Stomach (tissue), 7 donors: ENCODE measurements around a stretch of chr12.

DNA sequence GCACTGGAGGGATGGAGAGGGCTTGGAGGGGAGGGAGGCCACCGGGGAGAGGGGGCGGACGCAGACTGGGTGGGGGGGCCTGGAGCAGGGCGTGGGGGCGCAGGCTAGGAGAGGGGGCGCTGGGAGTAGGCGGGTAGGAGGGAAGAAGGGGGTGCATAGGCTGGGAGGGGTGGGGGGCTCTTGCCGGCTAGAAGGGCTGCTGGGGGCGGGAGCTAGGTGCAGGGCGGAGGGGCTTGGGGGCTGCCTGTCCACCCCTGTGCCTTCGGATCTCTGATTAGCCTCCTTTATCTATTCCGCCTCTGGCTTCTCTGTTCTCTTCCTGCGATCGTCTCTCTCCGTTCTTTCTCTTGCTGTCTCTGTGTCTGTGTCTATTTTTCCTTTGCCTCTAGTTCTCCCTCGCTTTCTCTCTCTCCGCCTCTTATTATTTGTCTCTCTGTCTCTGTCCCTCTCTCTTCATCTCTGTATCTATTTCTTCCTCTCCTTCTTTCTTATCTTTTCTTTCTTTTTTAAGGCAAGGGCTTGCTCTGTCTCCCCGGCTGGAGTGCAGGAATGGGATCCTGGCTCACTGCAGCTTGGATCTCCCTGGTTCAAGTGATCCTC, 166.8 kb upstream of the LHX5 start:
- PRO-cap = no peak
- RAMPAGE, long total RNA, 5 experiments = no peak in any of the 5 experiments
- RRBS = no CpG with 5 or more reads among the region's 18 CpGs

DNA sequence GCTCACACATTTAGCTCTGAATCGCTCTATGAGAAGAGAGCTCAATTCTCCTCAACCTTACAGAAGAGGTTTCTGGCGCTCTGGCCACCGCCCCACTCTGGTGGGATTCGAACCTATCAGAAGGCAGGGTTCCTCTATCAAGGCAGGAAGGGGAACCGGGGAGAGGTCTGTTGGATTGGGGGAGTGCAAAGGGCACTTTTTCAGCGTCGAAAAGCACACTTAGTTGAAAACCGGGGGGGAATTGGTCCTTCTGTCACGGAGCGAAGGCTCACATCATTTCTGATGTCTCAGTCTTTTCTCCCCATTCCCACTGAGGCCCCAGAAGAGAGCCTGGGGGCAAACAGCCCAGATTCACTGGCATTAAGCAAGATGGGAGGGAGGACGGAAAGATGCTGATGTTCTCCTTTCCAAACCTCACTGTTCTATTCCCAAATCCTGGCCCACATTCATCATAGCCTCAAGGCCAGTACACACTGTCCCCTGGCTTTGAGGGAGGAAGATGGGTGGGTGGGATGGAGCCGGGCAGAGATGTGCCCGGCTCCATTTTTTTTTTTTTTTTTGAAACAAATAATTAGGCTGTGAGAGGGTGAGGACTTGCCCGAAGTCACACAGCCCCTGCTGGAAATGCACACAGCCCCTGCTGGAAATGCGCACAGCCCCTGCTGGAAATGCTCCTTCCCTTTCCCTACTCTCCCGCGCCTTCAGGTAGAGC, 7.7 kb upstream of the TBX5 start:
- PRO-cap = no peak
- RAMPAGE, long total RNA, 5 experiments = no peak in any of the 5 experiments
- RRBS = 8% methylated on average over 4 of the region's 17 CpGs

GRCh38 chr12:114669914-114670328, 14.1 kb downstream of the TBX3 start:
- PRO-cap = no peak
- RAMPAGE, long total RNA, 5 experiments = no peak in any of the 5 experiments
- RRBS = no CpG with 5 or more reads among the region's 5 CpGs

GRCh38 chr12:114680323-114681248, 3.4 kb downstream of the TBX3 start:
- PRO-cap = no peak
- RAMPAGE, long total RNA, 5 experiments = no peak in any of the 5 experiments
- RRBS = no CpG with 5 or more reads among the region's 18 CpGs

- PRO-cap = bidirectional peak, plus-strand start at chr12:114683512, minus-strand start at chr12:114683484
- RAMPAGE, long total RNA, 5 experiments = no peak in any of the 5 experiments
- RRBS = no CpG with 5 or more reads among the region's 19 CpGs
Measured at GRCh38 chr12:114683286-114683648, 708 bp downstream of the TBX3 start.

DNA sequence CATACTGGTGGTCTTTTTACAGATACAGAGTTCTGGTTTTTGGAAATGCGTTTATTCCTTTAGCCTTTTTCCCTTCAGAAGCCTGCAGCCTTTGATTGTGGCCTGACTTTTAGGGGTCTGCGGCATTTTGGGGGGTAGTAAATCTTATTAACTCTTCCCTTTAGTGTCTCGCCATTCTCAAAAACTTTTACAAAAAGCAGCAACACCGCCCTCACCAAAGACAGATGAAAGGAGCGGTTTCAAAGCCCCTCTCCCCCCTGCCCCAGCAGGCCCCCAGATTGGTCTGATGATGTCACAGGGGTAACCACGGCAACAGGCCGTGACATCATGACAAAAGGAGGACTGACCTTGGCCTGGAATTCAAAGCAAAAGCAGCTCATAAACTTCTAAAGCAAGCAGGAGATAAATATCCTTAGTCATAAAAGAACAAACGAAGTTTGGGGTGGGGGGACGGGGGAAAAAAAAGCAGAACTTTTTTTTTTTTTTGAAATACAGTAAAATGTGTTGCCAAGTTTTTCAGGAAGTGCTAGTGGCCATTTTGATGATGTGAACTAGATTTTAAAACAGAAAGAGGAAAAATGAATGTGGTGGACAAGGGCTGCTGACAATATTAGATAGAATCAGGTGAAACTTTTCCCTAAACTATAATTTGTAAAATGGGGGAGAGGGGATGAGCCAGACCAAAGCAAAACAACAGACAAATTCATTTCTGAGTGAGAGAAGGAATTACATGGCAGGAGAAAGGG, 84.4 kb upstream of the TBX3 start:
- PRO-cap = no peak
- RAMPAGE, long total RNA, 5 experiments = no peak in any of the 5 experiments
- RRBS = no CpG with 5 or more reads among the region's 9 CpGs

- PRO-cap = unidirectional peak, plus-strand start at chr12:114812966
- RAMPAGE, long total RNA, 5 experiments = no peak in any of the 5 experiments
- RRBS = no CpG with 5 or more reads among the region's 7 CpGs
Measured at GRCh38 chr12:114812848-114813137, 128.8 kb upstream of the TBX3 start.

- PRO-cap = unidirectional peak, plus-strand start at chr12:115335839
- RAMPAGE, long total RNA, 5 experiments = no peak in any of the 5 experiments
- RRBS = no CpG with 5 or more reads among the region's 8 CpGs
Measured at GRCh38 chr12:115335708-115336135, 651.7 kb upstream of the TBX3 start.

DNA sequence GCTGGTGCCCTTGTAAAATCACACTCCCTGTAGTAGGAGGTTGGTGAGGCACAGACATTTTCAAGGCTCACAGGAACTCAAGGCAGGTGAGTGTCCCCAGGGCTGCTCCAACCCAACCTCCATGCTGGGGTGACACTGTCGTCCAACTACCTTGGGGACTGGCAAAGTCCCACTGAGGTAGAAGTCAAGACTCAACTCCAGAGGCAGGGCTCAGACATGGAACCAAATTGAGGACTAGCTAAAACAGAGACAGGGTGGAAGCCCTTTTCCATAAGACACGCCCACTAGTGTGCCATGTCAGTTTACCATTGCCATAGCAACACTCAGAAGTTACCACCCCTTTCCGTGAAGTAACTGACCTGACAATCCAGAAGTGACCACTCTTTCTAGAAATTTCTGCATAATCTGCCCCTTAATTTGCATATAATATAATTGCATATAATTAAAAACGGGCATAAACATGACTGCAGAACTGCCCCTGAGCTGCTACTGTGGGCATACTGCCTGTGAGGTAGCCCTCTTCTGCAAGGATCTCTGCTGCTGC, 409.7 kb downstream of the MED13L start:
- PRO-cap = no peak
- RAMPAGE, long total RNA, 5 experiments = no peak in any of the 5 experiments
- RRBS = no CpG with 5 or more reads among the region's 4 CpGs

- PRO-cap = no peak
- RAMPAGE, long total RNA, 5 experiments = start-site peak on the minus strand in 2 of 5 experiments, at chr12:115984186-115984582 at its widest, 16 to 58 reads per replicate
- RRBS = no CpG with 5 or more reads among the region's 9 CpGs
Measured at GRCh38 chr12:115984050-115984576, 293.4 kb downstream of the MED13L start.

DNA sequence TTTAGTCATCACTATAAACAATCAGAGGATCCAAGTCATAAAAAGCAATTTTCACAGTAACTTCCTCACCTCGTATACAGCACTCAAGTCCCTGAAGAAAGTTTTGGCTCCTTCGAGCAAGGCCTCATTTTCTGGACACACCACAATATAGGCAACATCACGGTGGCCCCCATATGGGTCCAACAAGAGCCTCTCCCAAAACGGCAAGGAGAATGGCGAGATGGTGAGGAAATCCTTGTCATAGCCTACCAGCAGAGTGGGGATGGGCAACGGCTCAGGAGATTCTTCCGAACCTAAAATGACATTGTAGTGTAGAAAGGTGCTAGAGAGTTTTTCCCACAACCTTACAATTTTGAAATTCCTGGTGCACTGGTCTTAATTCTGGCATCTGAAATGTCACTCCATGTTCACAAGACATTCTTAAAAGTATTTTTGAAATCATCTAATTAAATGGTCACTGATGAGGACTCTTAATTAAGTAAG, 291.3 kb downstream of the MED13L start:
- PRO-cap = no peak
- RAMPAGE, long total RNA, 5 experiments = start-site peak on the minus strand in 3 of 5 experiments, centred at positions 132 to 155 of the sequence, 20 to 53 reads per replicate
- RRBS = no CpG with 5 or more reads among the region's 7 CpGs

GRCh38 chr12:116143632-116144297, 133.7 kb downstream of the MED13L start:
- PRO-cap = no peak
- RAMPAGE, long total RNA, 5 experiments = no peak in any of the 5 experiments
- RRBS = no CpG with 5 or more reads among the region's 3 CpGs

DNA sequence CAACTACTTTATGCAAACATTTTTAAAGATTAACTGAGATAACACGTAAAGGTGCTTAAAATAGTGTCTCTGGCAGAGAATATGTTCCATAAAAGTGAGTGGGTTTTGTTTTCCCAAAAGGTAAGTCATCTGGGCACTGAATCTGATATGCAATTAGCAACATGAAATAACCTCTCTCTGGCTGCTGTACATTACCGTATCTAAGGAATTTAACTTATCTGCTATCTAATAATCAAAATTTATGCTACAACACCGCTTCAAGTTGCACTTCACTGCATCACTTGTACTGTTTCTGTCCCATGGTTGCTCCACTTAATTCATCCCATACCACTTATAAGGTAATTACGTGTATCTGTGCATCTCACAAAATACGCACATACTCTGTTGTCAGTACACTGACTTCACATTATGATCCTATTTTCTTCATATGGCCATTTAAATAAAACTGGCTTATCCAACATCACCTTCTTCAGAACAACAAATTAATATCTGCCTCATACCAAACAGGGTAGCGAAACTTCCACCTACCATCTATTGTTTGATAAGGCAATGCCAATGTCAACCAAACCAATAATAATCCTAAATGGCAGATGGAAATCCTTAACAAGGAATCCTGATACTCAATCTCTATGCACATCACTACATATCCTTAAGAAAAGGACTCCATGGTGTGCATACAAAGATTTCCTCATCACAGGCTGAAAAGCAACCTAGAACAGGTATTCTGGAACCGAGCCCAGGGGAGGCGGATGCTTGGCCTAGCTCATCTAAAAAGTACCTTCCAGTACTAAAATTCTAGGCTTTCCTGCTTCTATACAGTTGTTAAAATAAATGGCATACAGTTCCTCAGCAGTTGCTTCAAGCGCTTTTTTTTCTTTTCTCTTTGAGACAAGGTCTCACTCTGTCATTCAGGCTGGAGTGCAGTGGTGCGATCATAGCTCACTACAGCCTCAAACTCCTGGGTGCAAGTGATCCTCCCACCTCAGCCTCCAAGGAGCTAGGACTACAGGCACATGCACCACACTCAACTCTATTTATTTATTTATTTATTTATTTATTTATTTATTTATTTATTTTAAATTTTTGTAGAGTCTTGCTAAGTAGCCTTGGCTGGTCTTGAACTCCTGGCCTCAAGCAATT, 132.5 kb downstream of the MED13L start:
- PRO-cap = no peak
- RAMPAGE, long total RNA, 5 experiments = start-site peak on the minus strand in 2 of 5 experiments, centred at positions 360 to 872 of the sequence, 5 to 6 reads per replicate
- RRBS = no CpG with 5 or more reads among the region's 10 CpGs

- PRO-cap = no peak
- RAMPAGE, long total RNA, 5 experiments = start-site peak on the minus strand in 1 of 5 experiments, at chr12:116228917-116229170 at its widest, 11 reads per replicate
- RRBS = no CpG with 5 or more reads among the region's 3 CpGs
Measured at GRCh38 chr12:116228819-116229414, 48.6 kb downstream of the MED13L start.

DNA sequence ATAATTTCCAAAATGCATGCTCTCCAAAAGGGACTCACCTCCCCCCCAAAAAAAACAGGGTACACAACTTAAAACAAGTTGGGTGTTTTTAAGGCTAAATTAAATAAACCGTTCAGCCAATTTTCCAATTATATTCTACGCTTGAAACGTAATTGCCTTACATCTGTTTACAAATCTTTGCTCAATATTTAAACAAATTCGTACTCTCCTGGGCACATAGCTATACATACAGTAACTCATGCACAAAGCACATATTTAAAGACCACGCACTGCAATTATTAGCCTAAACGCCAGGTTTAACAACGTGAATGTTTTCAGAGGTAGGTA, 1.8 kb downstream of the MED13L start:
- PRO-cap = no peak
- RAMPAGE, long total RNA, 5 experiments = no peak in any of the 5 experiments
- RRBS = no CpG with 5 or more reads among the region's 7 CpGs

- PRO-cap = no peak
- RAMPAGE, long total RNA, 5 experiments = no peak in any of the 5 experiments
- RRBS = no CpG with 5 or more reads among the region's 15 CpGs
Measured at GRCh38 chr12:116366231-116366894, 88.9 kb upstream of the MED13L start.

- PRO-cap = no peak
- RAMPAGE, long total RNA, 5 experiments = no peak in any of the 5 experiments
- RRBS = no CpG with 5 or more reads among the region's 8 CpGs
Measured at GRCh38 chr12:116620281-116620776, 61.1 kb downstream of the MAP1LC3B2 start.

- PRO-cap = no peak
- RAMPAGE, long total RNA, 5 experiments = no peak in any of the 5 experiments
- RRBS = no CpG with 5 or more reads among the region's 28 CpGs
Measured at GRCh38 chr12:116662463-116663404, 75.1 kb downstream of the SPRING1 start.

GRCh38 chr12:116665646-116666113, 72.2 kb downstream of the SPRING1 start:
- PRO-cap = no peak
- RAMPAGE, long total RNA, 5 experiments = no peak in any of the 5 experiments
- RRBS = 78% methylated on average over 4 of the region's 12 CpGs

DNA sequence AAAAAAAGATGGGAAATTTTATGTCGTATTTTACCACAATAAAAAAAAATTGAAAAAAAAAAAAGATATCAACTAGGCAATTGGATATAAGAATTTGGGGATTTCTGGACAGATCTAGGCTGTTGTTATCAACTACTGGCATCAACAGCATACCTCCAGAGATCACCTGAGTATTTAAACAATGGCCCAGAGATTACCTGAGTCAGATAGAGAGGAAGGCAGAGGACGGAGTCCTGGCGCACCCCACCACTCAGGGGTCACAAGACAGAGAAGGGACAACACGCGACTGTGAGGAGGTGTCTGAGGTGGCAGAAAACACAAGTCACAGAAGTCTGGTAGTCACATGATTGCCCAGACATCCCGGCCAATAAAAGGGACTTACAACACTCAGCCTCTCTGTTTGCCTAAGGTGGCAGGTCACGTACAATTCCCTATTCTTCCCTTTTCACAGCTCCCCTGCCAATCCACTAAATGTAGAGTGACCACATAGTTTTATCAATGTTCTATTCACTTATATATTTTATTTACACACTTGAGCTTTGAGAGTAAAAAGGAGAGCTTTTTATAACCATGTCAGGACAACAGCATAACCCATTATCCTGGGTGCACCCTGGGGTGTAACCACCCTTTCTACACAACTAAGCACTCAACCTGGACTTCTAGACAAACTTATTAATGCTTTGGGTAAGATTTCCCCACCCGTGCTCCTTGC, 1.7 kb downstream of the SPRING1 start:
- PRO-cap = no peak
- RAMPAGE, long total RNA, 5 experiments = no peak in any of the 5 experiments
- RRBS = no CpG with 5 or more reads among the region's 8 CpGs